ENCODE data around the gene RPS6KA5.

- PRO-cap, 2 experiments = no peak in any of the 2 experiments
These were observed 20.5 kb downstream of the TTC7B start for GRCh38 chr14:90795694-90796257.

DNA sequence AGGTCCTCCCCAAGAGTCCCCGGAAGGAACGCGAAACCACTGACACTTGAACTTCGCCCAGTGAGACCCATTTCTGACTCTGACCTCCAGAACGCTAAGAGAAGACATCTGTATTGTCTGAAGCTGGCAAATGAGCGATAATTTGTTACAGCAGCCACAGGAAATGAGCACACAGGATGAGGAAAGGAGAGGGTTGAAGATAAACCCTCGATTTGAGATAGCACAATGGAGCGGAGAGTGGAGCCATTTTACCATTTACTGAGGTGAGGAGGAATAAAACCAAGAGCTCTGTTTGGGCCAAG, 15.0 kb downstream of the TTC7B start:
- PRO-cap, 2 experiments = no peak in any of the 2 experiments

- PRO-cap, 2 experiments = no peak in any of the 2 experiments
These were observed 4.2 kb downstream of the TTC7B start for GRCh38 chr14:90812070-90812482.

DNA sequence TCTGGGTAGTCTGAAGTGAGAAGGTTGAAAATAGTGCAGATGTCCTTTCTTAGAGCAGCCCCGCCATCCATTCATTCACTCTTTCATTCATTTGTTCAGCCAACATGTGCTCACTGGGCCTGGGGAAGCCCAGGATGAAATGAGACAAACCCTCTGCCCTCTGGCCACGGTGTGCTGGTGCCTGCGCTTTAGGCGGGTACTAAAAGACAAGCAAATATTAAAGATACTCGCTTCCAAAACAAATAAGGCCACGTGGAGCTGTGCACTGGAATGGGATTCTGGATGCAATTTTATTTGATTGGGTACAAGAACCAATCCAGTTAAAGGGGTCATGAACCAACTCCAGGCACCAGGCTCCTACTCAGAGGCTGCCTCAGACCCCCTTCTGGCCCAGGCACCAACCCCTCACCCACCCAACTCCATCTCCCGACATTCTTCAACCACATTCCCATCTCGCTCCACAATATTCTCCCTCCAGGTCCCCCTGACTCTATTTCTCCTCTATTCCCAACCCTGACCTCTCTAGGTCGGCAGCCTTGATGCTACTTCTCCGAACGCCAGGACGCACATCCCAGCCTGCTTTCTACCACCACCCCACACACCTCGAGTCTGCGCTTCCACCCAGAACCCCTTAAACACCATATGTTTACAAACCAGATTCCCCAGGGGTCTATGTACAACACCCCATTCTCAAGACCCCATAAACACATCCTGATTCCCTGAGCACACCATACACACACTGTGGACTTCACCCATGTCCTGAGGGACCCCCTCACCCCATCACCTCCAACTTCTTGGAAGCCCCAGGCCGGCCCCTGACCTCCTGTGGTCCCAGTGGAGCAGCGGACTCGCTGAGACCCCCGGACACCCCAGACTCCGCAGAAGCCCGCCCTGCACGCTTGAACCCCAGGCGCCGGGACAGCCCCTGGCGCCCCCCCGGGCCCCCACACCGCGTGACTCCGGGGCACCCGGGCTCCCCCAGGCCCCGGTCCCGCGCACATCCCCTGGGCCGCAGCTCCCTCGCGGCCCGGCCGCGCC, 870 bp downstream of the TTC7B start:
- PRO-cap, 2 experiments = no peak in any of the 2 experiments

- PRO-cap, 2 experiments = peak in 2 of 2 experiments; most common plus-strand start chr14:90828331 (in 1); most common minus-strand start chr14:90828174 (in 2)
These were observed 11.8 kb upstream of the TTC7B start for GRCh38 chr14:90827973-90828508.

DNA sequence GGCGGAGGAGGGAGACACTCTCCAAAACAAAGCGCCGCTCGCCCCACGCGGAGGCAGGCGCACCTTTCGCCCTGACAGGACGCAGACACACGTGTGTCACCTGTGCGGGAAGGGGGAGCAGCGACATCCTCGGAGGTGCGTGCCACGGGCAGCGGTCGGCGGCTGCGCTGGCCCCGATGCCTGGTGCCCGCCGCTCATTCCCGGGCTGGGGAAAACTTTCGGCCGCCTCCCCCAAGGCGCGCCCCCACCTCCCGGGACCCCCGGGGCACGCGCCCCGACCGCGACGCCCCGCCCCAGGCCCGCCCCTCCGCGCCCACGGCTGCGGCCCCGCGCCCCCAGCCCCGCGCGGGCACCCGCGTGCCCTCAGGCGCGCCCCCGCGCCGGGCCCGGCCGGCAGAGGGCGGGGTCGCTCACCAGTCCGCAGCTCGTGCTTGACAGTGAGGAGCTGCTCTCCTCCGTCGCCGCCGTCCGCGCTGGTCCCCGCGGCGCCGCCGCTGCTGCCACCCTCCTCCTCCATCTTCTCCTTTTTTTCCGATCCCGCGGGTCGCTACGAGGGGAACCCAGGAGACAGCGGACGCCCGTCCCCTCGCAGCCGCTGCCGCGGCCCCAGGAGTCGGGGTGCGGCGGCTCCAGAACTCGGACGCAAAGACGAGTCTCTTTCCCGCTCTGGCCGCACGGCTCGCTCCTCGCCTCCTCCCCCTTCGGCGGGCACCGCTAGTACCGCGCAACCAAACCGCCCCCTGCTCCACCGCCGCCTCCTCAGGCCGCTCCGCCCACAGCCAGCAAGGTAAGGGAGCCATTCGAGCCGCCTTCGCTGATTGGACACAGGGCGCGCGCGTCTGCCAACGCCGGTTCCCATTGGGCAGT, at the start of gene RPS6KA5:
Gene RPS6KA5 (minus strand): TSS at position 724 of the 867 bp plus-strand sequence.
- PRO-cap, 2 experiments = peak in 2 of 2 experiments; most common plus-strand start position 416 of the sequence (in 2); most common minus-strand start position 301 of the sequence (in 1)

DNA sequence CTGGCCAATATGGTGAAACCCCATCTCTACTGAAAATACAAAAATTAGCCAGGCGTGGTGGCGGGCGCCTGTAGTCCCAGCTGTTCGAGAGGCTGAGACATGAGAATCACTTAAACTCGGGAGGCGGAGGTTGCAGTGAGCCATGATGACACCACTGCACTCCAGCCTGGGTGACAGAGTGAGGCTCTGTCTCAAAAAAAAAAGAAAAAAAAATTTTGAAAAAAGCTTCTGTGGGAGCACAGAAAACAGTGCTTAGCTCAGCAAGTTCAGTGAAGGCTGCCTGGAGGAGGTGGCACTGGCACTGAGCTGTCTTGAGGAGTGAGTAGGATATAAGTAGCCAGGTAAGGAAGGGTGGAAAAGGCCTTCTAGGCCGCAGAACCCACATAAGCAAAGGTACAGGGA, 25.5 kb downstream of the GPR68 start:
- PRO-cap, 2 experiments = no peak in any of the 2 experiments

- PRO-cap, 2 experiments = no peak in any of the 2 experiments
These were observed 15.0 kb downstream of the GPR68 start for GRCh38 chr14:91229380-91230091.

GRCh38 chr14:91242720-91243455, 1.6 kb downstream of the GPR68 start:
- PRO-cap, 2 experiments = no peak in any of the 2 experiments

DNA sequence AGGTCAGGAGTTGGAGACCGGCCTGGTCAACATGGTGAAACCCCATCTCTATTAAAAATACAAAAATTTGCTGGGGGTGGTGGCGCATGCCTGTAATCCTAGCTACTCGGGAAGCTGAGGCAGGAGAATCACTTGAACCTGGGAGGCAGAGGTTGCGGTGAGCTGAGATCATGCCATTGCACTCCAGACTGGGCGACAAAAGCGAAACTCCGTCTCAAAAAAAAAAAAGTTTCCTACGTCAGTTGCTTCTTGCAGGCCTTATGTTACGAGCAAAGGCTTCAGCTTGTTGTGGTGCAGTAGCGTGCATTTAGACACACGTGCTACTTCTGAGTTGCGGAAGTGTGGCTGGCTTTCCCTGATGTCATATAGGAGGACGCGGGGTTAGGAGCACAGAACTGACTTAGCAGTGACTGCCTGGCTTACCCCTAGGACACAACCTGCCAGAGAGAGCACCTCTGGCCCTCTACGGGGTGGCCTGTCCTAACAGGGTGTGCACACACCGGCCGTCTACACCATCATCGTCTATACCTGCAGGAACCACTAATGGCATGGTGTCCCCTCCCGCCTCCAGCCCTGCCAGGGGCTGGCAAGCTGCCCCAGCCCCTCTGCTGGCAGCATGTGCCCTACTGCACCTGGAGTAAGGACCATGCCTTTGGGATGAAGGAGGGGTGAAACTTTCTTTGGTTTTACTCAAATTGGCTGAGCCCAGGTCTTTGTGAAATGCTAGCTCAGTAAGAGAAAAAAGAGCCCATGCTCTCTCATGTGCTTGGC, 1.6 kb upstream of the GPR68 start:
- PRO-cap, 2 experiments = no peak in any of the 2 experiments

DNA sequence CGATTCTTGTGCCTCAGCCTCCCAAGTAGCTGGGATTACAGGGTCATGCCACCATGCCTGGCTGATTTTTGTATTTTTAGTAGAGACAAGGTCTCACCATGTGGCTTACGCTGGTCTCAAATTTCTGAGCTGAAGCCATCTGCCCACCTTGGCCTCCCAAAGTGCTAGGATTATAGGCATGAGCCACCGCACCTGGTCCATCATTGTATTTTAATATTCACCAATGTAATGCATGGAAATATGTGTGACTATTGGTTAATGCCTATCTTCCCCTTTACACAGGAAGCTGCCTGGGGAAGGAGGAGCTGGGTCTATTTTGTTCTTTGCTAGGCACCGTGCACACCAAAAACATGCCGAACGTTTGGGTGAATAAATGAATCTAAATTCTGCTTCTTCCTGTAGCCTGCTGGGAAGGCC, 5.2 kb upstream of the GPR68 start:
- PRO-cap, 2 experiments = no peak in any of the 2 experiments

DNA sequence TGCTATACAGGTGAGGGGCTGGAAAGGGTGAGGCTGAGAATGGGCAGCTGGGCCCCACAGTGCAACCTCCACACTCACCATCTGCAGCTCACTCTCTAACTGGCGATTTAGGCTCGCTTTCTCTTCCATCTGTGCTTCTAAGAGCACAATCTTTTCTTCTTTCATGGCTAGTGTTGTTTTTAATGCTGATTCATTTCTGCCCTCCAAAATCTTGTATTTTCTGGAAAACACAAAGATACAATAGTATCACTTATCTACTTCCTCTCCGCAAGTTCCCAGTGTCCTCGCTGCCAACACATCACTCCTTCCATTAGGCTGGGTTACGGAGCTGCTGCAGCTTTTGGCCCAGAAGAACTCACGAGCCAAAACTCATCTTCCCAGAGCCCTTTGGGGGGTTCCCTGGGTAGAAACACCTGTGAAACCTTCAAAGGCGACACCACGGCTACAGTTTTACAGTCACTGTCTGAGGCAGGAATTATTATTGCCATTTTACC, 63.8 kb upstream of the GPR68 start:
- PRO-cap, 2 experiments = no peak in any of the 2 experiments

DNA sequence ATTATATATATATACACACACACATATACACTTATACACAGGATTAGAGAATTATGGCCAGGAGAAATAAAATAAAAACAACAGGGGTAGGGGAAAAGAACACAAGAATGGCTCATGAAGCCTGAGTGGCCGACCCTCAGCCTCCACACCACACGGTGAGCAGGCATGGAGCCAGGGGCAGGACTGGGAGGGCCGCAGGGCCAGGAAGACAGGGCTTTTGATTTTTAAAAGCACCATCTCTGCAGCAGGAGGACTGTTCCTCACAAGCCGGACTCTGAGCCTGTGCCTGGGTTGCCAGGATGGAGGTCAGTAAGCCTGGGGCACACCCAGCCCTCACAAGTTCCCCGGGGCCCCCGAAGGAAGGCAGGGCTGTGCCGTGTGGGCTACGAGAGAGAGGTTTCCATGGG, 65.0 kb downstream of the CCDC88C start:
- PRO-cap, 2 experiments = no peak in any of the 2 experiments

GRCh38 chr14:91397878-91398523, 19.6 kb downstream of the CCDC88C start:
- PRO-cap, 2 experiments = no peak in any of the 2 experiments

DNA sequence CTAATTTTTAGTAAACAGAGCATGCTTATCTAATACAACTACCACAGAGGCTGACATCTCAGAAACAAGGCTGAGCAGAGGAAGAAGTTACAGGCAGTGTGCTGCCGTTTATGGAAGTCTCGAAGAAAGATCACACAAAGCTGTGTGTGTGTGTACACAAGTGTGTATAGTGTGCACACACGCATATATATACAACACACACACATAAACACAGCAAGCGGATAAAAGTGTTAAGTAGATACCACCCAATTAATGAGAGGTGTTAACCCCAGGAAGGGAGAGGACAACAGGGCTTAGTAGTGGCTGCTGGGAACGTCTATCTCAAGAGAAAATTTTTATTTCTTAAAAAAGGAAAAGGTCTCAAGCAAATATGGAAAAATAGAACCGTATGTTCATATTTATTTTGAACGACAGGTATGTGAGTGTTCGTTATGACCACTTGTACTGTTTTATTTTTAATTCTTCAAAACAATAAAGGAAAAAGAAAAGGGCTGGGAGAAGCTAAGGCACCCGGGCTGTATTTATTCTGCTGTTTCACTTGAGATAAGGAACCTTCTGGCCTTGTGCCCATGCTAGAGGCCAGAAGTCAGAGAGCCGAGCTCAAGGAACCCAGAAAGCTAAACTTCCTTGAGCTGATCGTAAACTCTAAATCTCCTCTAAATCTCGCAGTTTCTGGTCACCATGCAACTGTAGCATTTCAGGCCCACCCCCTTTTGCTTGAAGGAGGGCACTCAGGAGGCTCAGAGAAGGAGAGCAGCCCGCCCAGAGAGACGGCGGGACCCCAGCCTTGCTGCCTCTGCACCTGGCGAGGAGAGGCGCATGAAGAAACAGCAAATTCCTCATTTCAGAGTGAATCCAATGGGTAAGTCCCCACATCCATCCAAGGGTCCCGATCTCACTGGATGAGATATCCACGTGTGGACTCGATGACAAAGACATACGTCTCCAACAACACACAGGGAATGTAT, 15.0 kb downstream of the CCDC88C start:
- PRO-cap, 2 experiments = peak in 1 of 2 experiments; most common minus-strand start position 446 of the sequence (in 1)

GRCh38 chr14:91405148-91406178, 12.2 kb downstream of the CCDC88C start:
- PRO-cap, 2 experiments = peak in 1 of 2 experiments; most common plus-strand start chr14:91405936 (in 1); most common minus-strand start chr14:91405823 (in 1)

- PRO-cap, 2 experiments = no peak in any of the 2 experiments
These were observed 425 bp upstream of the CCDC88C start for GRCh38 chr14:91418057-91418433.

DNA sequence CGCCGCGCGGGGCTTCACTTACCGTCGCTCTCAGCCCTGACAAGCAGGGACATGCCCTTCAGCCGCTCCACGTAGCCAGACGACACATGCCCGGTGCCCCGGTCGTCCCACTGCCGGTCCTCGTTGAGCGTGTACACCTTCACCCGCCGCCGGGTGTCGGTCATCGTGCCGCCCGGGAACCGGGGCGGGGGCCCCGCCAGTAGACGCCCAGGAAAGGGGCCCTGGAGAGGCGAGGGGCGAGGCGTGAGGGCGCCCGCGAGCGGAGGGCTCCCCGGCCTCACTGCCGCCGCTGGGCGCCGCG, 676 bp downstream of the PPP4R3A start:
- PRO-cap, 2 experiments = no peak in any of the 2 experiments

DNA sequence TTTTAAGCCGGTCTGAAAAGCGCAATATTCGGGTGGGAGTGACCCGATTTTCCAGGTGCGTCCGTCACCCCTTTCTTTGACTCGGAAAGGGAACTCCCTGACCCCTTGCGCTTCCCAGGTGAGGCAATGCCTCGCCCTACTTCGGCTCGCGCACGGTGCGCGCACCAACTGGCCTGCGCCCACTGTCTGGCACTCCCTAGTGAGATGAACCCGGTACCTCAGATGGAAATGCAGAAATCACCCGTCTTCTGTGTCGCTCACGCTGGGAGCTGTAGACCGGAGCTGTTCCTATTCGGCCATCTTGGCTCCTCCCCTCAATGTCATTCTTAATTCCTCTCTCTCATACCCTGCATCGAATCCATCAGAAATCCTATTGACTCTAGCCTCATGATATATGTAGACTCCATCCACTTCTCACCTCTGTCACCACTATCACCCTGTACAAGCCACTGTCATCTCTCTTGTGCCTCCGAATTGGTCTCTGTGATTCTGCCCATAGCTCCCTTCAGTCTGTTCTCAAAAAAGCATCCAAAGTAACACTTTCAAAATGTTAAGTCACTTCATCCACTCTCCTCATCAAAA, 85.9 kb downstream of the CATSPERB start:
- PRO-cap, 2 experiments = no peak in any of the 2 experiments

DNA sequence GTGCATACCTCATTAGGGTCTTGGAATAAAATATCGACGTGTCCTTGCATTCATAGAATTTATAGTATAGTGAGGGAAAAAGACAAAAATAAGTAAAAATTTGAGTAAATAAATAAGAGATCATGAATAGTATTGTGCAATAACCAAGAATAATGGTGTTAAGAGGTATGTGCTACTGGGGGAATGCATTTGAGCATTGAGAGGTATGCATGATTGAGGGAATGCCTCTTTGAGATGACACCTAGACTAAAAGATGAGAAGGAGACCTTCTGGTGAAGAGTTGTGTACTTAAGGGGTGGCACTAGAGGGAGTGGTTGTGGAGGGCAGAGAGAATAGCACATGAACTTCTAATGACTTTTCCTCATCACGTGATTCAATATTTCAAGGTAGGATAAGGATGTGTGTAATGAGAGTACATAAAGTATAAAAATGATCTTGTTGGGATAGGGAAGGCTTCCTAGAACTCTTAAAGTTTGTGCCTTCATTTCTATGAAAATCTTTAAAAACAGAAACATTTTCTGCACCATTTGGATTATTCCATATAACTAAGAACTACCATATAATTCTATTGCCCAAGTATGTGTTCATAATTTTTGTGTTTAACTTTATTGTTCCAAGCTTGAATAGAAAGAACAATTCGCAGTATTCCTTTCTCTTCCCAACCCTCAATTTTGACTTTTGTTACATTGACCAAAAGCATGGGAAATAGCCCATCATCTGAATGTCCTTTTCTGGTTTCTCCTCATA, 19.0 kb upstream of the CATSPERB start:
- PRO-cap, 2 experiments = no peak in any of the 2 experiments

Data from heart right ventricle (tissue), 2 donors.